Vagina (tissue), 1 donor: ENCODE results near the genes TESPA1, OR6C4, OR10P1, PYM1 and RPL41.

- PRO-cap: no peak
- RAMPAGE, long total RNA: no peak
Measured at GRCh38 chr12:54435431-54436016, 16.5 kb upstream of the ITGA5 start.

GRCh38 chr12:54527157-54527699, 22.2 kb upstream of the PDE1B start:
- PRO-cap: no peak
- RAMPAGE, long total RNA: no peak

DNA sequence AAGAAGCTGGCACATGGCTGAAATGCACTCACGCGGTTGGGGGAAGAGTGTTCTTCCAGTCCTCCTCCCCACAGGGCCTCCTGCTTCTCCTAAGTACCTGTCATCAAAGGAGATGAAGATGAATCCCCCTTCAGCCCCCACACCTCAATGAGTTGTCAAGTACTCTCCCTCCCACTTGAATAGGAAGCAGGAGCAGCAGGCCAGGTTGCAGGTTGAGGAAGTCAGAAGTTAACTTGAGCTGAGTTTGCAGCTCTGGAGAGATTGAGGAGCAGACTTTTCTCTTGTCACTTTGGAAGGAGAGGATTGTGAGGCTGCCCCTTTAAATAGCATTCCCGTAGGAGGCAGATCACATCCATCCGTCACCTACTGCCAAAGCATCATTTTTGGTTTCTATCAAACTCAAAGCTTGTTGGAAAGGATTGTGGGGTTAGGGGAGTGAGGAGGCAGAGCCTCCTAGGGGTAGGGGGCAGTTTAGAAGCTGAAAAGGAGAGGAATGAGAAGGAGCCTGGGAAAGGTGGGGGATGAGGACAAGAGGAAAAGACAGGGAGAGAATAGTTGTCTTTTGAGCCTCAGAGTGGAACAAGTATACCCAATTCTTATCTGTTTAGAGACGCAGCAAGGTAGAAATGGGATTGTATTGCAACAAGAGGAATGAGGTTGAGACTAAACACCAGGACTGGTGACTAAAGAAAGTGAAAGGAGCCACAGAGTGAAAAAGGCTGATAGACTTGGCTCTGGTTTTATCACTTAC, 2.6 kb upstream of the PDE1B start:
- PRO-cap: no peak
- RAMPAGE, long total RNA: no peak

GRCh38 chr12:54684974-54685792, 37.0 kb upstream of the DCD start:
- PRO-cap: no peak
- RAMPAGE, long total RNA: no peak

DNA sequence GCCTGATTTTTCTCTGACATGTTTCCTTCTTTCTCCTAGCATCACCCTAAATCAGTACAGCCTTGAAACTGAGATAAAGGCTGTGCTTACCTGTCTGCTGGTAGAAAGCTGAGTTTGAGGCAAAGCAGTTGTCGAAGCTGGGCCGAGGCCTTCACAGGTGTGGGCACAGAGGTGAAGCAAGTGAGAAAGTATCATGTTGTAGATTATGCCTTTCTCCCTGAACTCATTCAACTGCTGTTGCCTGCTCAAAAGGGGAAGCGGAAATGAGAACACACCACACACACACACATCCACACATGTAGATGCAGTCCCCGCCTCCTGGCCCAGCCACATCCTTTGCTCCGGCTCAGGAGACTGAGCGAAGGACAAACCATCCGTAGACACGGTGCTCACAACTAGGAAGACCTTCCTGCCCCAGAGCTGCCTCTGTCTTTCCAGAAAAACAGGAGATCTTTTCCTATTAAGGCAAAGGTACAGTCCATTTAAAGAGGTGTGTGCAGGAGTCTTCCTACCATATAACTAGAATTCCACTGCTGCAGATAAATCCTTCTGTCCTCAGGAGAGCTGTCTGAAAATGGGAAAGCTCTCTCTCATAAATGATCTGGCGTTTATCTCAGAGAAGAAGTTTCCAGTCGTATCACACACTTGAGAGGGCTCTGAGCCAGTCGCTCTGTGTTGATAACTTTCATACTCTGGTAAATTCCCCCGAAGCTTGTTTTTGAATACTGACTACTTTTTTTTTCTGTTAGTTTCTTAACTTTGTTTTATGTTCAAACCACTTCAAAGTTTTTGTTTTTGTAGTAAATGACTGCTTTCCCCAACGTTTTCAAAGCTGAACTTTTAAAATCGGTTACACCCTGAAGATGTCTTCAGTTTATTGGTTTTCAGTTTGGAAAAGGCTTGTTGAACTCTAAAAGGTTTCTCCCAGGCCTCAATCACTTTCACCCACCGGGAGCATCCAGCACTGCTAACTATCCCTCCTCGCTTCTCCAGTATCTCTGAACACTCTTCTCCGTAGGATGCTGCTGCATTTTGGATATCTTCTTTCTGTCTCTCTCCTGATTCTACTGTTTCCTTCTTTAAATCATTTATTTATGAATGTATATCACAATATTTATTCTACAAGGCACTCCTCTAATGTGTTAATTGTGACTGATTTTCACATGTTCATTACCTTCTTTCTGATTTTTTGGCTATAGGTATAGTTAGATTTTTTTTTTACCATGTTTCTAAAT, at the start of gene TESPA1:
Gene TESPA1, minus strand, starts transcription at position 268 of the 1,235 bp plus-strand sequence.
- PRO-cap: no peak
- RAMPAGE, long total RNA: start-site peak on the minus strand centred at position 275 of the sequence, 92 bp wide, 8 reads

- PRO-cap: no peak
- RAMPAGE, long total RNA: no peak
Measured at GRCh38 chr12:55549452-55549754, at the start of gene OR6C4. Gene OR6C4, plus strand, starts transcription at chr12:55549602.

DNA sequence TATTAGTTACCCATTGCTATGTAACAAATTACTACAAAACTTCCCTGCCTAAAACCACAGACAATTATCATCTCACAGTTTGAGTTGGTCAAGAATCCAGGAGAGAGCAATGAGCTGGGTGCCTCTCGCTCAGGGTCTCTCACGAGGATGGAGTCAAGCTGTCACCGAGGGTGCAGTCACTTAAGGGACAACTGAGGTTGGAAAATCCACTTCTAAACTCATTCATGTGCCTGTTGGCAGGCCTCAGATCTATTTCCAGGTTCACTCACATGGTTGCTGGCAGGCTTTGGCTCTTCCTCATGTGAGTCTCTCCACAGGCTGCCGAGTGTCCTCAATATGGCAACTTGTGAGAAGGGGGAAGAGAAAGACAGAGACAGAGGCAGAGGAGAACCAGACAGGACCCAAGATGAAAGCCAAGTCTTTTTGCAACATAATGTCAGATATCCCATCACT, 10.6 kb upstream of the OR10P1 start:
- PRO-cap: no peak
- RAMPAGE, long total RNA: no peak

- PRO-cap: no peak
- RAMPAGE, long total RNA: no peak
Measured at GRCh38 chr12:55636741-55637045, at the start of gene OR10P1. Gene OR10P1, plus strand, starts transcription at chr12:55636892.

DNA sequence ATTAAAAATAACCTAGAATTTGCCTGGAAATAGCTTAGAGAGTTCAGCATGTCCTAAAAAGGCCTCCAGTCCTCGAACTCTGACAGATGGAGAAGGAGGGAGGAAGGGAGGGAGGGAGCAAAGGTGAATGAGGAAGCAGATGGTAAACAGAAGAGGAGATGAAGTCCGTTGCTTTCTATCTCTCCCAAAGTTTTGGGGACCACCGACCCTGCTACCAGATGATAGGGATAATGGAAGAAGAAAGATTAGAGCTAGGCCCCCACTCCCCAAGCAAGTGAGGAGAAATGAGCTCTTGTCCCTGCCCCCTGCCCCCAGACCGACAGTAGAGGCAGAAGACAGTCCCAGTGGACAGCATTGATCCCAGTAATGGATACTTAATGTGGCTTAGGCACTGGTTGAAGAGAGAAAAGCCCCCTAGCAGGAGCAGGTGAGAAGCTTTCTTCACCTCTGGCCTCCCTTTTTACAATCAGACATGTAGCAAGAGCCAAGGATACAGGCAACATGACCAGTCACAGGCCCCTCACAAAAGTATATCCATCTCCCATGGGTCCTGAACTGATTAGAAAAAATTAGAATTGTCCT, 1.5 kb downstream of the ITGA7 start:
- PRO-cap: bidirectional peak, plus-strand start at position 145 of the sequence, minus-strand start outside the sequence
- RAMPAGE, long total RNA: no peak

GRCh38 chr12:55723424-55724654, 3.6 kb downstream of the RDH5 start:
- PRO-cap: no peak
- RAMPAGE, long total RNA: no peak

GRCh38 chr12:55745892-55746519, 3.1 kb downstream of the GDF11 start:
- PRO-cap: no peak
- RAMPAGE, long total RNA: no peak

- PRO-cap: no peak
- RAMPAGE, long total RNA: no peak
Measured at GRCh38 chr12:55828025-55828590, 1.3 kb downstream of the DNAJC14 start.

DNA sequence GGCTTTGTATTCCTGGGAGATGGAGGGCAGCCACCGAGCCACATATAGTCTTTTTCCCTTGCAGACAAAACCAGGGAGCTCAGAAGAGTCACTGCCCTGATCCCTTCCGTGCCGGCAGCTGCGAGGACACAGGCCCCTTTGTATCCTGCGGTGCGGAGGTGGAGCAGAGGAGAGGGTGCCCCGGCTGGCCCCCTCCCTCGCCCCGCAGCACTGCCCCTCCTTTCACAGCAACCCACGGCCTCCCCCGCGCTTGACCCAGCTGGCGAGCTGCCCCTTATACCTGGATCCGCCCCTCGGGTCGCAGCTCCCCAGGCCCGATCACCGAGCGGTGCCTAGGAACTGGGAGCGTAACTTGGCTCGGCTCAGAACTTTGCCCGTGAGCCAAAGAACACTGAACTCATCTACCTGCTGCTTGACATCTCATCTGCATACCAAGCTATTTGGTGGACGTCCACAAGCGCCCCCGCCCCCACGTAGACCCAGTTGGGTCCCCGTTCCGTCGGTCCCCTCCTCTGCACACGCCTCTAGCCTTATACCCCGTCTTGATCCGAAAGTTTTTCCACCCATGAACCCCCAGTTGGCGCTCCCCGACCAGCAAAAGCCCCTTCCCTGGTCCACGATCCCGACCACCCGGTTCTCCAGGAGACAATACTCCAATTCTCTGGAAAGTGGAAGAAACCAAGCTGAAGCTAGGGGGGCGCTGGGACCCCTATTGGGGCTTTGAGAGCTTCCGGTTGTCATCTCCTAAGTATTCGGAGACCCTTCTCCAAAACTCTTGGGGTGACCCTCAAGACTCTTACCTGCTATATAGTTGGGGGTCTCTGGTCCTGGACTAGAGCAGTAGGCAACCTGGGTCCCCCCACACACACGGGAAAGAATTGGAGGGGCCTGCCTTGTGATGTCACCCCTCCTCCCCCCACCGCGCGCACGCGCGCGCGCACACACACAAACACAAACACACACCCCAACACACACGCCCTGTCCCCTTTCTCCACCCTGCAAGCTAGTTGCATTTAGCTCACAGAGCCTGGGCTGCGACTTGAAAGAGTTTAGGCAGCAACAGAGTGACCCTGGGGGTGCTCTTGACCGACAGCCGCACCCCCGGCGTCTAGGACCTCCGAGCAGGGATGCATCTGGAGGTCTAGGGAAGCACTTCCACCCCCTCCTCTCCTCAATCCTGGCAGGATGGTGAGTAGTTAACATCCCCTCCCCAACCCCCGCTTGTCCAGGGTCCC, 926 bp upstream of the DNAJC14 start:
- PRO-cap: unidirectional peak, plus-strand start at position 91 of the sequence; bidirectional peak, plus-strand start at position 948 of the sequence, minus-strand start at position 650 of the sequence
- RAMPAGE, long total RNA: no peak

- PRO-cap: no peak
- RAMPAGE, long total RNA: no peak
Measured at GRCh38 chr12:55833231-55833689, 3.9 kb upstream of the DNAJC14 start.

DNA sequence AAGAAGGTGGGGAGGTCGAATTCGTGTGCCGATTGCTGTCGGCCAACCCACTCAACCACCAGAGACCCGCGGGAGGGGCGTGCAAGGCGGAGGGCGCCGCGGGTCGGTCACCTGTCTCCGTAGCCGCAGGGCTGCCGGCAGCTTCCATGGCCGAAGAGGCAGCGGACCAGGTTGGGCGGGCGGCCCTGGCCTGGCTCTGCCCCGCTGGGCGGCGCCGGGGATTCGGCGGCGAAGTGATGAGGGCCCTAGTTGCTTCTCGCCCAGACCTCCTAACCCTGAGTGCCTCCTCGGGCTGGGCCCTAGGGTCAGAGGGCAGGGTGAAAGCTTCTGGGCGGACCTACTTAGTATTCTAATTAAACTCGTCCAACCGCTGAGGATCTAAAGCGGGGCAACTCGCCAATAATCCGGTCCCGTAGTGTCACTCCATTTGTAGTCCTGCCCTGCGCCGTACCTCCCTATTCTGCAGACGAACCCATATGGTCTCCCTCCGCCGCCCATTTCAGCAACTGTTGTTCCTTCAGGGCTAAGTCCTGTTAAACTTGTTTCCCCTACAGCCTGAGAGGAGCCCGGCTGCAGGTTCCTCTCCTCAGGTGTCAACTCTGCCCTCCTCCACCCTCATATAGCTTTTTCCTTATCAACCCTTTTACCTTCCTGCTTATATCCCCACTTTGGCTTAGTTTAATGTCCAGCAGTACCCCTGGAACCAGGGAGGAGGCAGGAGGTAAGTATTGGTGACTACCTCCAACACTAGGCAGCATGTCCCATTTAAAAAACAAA, at the start of gene PYM1:
Gene PYM1, minus strand, starts transcription at position 281 of the 777 bp plus-strand sequence.
- PRO-cap: bidirectional peak, plus-strand start at position 458 of the sequence, minus-strand start at position 277 of the sequence
- RAMPAGE, long total RNA: start-site peak on the minus strand centred at position 161 of the sequence, 8 bp wide, 48 reads; start-site peak on the minus strand centred at position 295 of the sequence, 39 bp wide, 88 reads

- PRO-cap: bidirectional peak, plus-strand start at chr12:56116602, minus-strand start at chr12:56116292
- RAMPAGE, long total RNA: start-site peak on the plus strand at chr12:56116629-56116778, 8,663 reads
Measured at GRCh38 chr12:56116413-56117520, at the start of gene RPL41. Gene RPL41, plus strand, starts transcription at chr12:56116633.

DNA sequence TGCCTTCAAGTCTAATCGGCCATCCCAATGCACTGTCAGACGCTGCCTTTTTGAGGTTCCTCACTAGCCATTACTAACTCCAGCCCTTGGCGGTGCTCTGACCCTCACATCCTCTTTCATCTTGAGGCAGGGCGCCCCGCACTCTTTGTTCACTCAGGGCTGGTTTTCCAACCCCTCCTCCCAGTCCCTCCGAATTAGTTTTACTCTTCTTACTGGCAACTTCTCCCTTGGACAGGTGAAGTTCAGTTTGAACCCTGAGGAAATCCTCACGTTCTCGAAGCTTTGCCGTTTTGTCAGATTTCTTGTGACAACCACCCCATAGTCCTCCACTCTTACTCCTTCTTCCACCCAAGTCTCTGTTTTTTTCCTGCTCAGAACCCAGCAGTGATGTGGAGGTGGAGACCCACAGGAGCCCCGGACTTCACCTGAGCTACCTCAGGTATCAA, 670 bp downstream of the ZC3H10 start:
- PRO-cap: no peak
- RAMPAGE, long total RNA: no peak

DNA sequence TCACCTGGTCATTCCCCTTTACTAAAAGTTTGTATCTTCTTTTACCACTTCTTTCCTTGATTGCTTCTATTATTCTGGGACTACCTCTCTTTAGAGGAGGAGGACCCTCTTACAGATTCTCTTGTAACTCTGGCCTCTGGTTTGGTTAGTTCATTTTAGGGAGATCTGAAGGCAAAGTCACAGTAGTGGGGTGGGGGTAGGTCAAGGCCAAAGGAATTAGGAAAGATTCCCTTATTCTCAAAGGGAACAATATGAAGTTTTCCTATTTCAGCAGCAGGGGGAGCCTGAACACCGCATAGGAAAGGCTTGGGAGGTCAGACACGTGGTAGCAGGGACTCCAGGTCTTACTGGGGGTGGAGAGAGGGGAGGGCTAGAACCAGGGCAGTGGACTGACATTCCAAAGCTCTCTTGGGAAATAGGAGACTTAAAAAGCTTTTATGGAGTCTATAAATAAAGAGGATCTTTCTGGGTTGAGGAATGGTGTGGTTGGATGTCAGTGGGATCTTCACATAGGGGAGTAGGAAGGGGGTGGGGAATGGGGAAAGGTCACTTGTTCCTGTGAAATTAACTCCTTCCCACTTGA, 1.3 kb downstream of the ZC3H10 start:
- PRO-cap: no peak
- RAMPAGE, long total RNA: no peak

- PRO-cap: no peak
- RAMPAGE, long total RNA: no peak
Measured at GRCh38 chr12:56119906-56120623, 2.0 kb downstream of the ZC3H10 start.

DNA sequence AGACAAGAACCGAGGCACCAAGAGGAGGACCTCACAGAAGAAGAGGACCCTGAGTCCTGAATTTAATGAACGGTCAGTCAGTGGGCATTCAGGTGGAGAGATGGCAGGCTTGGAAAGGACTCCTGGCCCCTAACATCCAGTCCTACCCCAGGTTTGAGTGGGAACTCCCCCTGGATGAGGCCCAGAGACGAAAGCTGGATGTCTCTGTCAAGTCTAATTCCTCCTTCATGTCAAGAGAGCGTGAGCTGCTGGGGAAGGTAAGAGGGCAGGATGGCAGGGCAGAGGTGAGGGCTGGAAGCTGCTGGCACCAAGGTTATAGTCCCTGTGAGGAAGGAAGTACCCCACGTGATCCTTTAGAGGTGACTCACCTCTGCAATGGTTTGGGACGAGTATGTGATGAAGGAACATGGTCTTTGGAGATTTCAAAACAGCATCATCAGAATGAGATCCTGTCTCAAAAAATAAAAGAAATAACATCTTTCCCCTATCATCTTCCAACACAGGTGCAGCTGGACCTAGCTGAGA, 9.2 kb upstream of the MYL6B start:
- PRO-cap: no peak
- RAMPAGE, long total RNA: no peak